Bronchial epithelial cell (primary cell): ENCODE results near the gene ITGA11.

DNA sequence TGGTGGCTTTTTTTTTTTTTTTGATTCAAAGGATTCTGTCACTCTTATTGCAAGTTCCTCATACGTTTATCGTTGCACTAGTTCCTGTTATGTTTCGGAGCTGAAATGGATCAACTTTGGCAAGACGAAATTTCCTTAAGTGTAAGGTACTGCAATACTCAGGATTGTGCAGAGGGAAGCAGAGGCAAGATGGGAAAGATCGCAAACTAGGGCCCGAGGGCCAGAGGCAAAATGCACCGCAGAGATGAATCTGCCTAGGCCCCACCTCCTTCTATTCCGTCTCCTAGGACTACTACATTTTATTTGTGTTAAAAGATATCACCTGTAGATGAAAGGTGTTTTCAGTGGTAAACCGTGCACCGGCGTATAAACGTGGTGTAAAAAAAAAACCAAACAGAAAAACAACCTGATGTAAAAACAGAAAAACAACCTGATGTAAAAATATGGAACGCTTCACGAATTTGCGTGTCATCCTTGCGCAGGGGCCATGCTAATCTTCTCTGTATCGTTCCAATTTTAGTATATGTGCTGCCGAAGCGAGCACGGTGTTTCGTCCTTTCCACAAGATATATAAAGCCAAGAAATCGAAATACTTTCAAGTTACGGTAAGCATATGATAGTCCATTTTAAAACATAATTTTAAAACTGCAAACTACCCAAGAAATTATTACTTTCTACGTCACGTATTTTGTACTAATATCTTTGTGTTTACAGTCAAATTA lies 14.4 kb downstream of the SKOR1 start:
- RRBS, 2 experiments: no CpG with 5 or more reads among the region's 25 CpGs

DNA sequence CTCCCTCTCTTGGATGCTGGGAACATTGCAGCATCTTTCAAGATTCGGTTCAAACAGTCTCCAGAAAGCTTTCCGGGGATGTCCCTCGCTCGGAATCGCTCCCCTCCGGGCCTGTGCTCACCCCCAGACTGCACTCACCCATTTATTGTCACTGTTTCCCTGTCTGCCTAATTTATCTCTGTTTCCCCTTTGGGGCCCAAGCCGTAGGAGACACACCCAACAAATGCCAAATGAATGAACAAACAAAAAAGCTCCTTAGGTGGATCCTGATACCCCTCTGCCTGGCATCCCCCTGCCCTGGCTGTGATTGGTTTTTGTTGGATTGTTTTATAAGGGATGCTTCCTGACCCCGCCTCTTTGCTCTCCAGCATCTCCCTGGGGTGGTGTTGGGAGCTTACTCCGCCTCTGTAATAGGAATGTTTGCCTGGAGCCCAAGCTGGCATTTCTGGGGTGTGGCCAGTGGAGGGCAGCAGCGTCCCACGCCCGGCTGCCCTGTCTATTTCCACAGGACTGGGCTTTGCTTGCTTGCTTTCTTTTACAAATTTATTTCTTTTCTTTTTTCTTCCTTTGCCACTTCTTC lies 28.9 kb downstream of the FEM1B start:
- RRBS, 2 experiments: no CpG with 5 or more reads among the region's 12 CpGs

DNA sequence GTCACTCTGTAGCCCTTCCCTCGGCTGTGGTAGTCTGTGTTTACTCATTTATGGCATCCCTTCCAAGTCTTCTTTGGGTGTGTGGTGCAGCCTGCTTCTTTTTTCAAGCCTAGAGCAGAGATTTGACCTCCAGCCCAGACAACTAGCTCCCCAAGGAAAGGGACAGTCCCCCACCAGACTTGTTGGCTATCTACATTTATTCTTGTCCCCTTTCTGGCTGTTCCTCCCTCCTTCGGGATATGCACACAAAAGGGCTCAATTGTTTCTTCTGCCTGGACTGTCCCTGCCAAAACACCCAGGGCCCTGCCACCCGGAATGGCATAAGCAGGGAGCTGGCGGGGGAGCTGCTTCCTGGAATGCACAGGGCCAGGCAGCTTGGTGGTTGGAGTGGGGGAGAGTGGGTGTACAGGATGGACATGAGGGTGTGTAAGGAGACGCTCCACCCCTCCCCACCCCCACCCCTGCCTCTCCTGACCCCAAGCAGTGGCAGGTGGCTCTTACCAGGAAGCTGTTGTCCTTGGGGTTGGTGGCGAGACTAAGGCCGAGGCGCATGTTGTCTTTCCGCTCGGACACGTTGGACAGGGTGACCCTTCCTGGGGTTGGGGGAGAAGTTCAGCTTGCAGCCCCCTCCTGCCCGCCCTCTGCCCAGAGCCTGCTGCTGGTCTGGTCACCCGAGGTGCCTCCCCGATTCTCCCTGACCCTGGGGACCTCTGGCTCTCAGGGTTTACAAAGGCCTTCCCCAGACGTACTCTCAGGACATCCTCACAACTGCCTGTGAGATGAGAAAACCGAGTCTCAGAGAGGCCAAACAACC lies 67.5 kb downstream of the ITGA11 start:
- RRBS, 2 experiments: no CpG with 5 or more reads among the region's 16 CpGs

- RRBS, 2 experiments: 1 to 2% methylated on average over 28 of the region's 70 CpGs
These were observed at the start of gene ITGA11 for GRCh38 chr15:68431503-68432557. Gene ITGA11, minus strand, starts transcription at chr15:68432163.

- RRBS, 2 experiments: no CpG with 5 or more reads among the region's 6 CpGs
These were observed 7.4 kb downstream of the CORO2B start for GRCh38 chr15:68586156-68586697.

DNA sequence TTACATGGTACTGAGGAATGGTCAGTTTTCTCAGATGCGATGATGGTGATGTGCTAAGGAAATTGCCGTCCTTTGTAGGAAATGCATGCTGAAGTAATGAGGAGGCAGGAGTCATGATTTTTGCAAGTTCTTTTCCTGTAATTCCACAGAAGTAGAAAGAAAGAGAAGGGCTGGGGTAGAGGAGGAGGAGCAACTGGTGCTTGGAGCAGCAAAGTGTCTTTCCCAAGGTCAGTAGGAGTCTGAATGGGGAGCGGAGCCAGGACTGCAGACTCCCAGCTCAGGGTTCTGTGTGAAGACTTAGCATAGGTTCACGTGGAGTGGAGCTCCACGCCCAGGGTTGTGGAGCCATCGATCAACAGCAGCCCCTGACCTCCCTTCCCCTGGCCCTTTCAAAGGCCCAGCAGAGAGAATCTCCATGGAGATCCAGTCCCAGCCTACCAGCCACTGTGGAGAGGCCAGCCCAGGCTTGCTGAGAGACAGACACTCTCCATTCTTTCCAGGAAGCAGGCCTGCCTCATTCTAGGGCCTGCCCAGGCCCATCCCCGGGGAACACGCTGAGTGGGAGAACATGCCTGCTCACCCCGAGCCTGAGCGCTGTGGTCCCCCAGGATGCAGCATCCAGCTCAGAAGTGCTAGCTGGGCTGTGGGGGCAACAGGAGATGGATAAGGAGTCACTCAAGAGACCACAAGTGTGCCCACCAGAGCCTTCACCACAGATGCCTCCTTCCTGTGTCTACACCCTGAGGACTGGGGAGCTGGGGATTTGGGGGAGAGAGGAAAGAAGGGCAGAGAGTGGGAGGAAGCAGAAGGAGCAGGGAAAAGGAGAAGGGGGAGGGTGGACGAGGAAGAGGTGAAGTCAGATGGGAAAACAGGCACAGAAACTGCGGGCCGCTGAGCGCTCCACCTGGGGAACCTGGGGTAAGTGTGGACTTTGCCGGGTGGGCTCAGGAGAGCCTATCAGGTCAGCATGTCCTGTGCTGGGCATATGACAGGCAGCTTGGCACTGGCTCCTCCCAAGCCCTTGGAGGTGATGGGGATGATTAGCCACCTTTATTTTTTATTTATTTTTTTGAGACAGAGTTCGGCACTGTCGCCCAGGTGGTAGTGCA lies 62.2 kb downstream of the CORO2B start:
- RRBS, 2 experiments: no CpG with 5 or more reads among the region's 17 CpGs

DNA sequence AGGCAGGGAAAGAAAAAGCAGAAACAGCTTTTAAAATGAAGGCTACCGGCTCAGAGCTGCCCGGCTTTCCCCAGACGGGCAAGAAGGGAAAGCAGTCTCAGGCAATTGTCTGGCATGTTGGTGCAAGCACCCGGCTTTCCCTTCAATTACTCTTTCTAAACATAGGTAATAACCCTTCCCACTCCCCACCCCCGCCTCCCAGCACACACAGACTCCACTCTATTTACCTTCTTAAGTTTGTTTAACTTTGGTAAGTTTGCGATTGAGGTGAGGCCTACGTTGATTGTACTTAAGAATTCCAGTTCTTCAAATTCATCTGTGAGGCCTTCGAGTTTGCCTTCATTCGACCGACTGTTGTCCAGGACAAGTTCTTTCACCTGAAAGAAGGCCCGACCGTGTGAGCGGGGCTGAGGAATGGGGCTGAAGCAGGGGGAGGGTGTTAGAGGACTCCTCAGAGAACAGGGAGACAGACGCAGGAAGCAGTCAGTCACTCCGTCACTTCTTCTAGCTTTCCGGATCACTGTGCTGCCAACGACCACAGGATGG lies 33.1 kb downstream of the ANP32A start:
- RRBS, 2 experiments: 1 to 2% methylated on average over 3 of the region's 17 CpGs

DNA sequence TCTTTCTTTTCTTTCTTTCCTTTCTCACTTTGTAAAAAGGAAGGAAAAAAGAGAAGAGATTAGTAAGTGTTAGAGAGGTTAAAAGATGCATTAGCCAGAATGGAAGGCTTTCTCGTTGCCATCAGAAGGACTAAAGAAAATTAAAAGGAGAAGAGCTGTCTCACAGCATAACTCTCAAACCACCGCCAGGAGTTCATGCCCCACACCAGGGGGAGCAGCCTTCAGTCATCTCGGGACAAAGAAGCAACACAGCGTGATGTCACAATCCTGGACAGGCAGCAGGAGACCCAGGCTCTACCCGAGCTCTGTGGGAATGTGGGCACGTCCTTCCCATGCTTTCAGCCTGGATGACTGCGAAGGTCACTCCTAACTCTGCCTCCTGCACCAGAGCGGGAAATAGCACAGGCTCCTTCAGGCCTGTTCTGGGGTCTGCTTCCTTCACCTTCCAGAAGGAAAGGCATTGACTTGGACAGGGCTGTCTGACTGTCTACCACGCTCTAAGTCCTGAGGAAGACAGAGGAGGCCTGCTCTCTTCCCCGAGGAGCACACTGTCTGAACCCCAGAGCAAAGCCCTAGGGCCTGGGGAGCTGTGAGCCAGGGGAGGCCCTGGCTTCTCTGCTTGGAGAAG lies 31.3 kb downstream of the NOX5 start:
- RRBS, 2 experiments: no CpG with 5 or more reads among the region's 10 CpGs

- RRBS, 2 experiments: no CpG with 5 or more reads among the region's 6 CpGs
These were observed 55.7 kb upstream of the KIF23 start for GRCh38 chr15:69358351-69358947.

GRCh38 chr15:69444723-69445034 lies 7.9 kb upstream of the RPLP1 start:
- RRBS, 2 experiments: no CpG with 5 or more reads among the region's 7 CpGs

GRCh38 chr15:69557220-69557916 lies 104.8 kb downstream of the RPLP1 start:
- RRBS, 2 experiments: no CpG with 5 or more reads among the region's 5 CpGs

DNA sequence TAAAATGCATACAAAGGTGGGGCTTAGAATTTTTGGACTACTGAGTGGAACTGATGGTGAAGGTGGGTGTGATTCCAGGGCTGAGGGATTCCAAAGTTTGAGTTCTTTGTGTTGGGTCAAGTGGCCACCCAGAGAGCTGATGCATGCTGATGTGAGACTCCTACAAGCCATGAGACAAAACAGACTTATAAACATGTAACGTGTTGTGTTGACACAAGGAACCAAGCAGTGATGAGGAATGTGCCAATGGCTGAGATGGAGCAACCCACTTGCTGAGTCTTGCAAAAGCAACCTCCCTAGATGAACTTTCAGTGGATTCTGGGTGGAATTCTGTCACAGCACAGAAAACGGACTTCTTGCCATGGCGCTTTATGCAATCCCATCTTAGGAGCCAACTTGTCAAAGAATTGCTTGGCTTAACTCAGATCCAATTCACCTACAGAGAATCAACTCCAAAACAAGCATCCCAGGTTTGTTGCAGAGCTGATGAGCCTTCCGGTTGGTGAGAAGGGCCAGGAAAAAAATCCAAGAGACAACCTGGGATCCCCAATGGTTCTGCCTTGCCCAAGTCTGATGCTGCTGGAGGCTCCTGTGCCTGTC lies 288.9 kb downstream of the TLE3 start:
- RRBS, 2 experiments: no CpG with 5 or more reads among the region's 4 CpGs

DNA sequence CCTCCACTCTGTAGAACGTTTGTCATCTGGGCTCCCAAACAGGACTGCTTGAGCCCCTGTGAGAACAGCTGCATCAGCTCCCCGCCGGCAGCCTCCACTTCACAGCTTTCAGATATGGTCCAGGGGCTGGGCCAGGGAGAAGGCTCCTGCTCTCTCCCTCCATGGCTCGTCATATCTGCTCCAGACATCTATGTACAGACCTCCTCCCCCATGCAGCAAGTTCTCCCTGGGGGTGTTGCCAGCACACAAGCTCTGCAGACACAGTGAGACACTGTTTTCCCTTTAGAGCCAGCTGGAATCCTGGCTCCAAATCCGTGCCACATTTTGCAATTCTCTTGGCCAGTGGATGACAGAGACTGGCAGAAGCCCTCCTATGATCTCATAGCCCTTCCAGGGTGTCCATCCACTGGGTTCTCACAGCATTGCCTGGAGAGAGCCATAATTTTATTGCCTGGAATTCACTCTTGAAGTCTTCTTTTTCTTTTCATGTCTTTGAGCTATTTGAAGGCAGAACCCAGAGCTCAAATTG lies 203.9 kb downstream of the TLE3 start:
- RRBS, 2 experiments: no CpG with 5 or more reads among the region's 5 CpGs

GRCh38 chr15:69996919-69997700 lies 100.6 kb downstream of the TLE3 start:
- RRBS, 2 experiments: no CpG with 5 or more reads among the region's 14 CpGs

- RRBS, 2 experiments: no CpG with 5 or more reads among the region's 12 CpGs
These were observed 51.1 kb downstream of the TLE3 start for GRCh38 chr15:70046261-70047372.

- RRBS, 2 experiments: no CpG with 5 or more reads among the region's 11 CpGs
These were observed 47.7 kb downstream of the TLE3 start for GRCh38 chr15:70050024-70050449.

DNA sequence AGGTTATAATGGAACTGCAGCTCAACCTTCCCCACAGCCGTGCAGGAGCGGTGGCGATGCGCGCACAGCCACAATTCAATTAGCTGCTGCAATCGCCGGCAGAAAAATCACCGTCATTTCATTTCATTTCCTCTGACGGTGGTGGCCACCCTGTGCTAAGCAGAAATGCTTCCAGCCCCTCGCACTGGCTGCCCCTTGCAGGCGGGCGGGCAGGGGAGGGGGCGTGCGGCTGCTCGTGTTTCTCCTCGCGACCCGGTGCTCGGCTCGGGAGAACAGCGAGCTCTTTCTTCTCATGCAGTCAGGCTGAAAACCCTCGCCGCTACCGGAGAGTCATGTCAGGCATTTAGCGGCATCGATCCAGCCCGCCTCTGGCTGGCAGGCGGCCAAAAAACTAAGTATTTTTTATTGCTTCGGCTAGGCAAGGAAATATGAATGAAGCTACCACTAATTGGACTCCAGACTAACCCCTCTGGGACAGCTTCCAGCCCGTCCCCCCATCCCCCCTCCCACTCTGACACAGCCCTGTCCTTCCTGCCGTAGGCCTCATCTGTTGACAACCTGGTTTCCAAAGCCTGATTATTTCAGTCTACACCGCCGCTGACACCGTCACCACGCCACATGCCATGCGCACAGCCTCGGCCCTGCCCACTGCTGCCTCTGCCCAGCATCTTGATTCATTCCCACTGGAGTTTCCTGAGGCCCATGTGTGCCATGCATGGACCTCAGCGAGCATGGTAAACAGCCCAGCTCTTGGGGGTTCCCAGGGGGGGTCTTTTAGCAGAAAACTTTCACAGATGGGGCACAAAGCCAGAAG lies 35.3 kb downstream of the TLE3 start:
- RRBS, 2 experiments: 19 to 21% methylated on average over 7 of the region's 38 CpGs

GRCh38 chr15:70063908-70064569 lies 33.7 kb downstream of the TLE3 start:
- RRBS, 2 experiments: no CpG with 5 or more reads among the region's 10 CpGs

DNA sequence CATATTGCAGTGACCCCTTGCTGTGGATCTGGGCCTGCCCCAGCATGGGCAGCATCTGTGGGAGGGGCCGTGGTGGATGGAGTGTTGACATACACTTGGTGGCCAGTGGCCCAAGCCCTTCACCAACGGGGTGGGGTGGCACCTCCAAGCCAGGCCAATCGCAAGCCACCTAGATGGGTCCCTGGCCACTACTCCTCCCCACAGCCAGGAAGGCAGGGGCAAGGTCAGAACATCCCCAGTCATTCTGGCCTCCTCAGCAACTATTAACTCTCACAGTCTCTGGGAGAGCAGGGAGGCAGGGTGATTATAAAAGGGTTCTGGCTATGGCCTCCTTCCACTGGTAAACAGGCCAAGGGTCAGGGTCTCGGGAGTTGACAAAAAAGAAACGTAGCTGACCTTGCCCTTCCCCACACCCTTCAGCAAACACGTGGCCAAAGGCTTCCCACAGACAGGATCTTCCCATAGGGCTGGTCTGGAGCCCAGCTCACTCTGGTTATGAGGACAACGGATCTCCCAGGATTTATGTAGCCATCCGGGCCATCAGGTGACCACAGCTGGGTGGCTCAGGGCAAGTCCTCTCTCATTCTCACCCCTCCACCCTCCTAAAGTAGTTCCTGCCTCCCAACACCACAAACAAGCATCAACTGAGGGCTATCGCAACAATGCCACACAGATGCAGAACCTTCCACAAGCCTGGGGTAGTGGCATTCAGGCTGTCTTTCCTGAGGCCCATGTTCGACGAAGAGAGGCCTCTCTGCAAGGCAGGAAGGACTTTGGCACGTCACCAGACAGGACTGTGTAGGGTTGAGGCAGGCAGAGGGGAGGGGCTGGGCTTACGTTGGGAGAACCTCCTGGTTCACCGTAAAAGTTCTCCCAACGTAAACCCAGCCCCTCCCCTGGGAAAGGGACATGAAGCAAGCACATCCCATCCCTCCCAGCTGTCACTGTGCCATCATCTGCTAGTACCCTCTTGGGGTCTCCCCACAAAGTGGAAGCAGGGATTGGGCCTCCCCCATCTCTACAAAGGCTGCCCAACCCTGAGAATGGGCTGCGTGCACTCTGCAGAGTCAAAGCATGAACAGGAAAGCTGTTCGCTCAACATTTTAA lies 18.8 kb downstream of the TLE3 start:
- RRBS, 2 experiments: no CpG with 5 or more reads among the region's 17 CpGs

GRCh38 chr15:70164866-70165809 lies 67.4 kb upstream of the TLE3 start:
- RRBS, 2 experiments: no CpG with 5 or more reads among the region's 16 CpGs